Jejunum (tissue), 1 donor: ENCODE measurements around the genes BEX1, BEX2 and TCEAL1.

DNA sequence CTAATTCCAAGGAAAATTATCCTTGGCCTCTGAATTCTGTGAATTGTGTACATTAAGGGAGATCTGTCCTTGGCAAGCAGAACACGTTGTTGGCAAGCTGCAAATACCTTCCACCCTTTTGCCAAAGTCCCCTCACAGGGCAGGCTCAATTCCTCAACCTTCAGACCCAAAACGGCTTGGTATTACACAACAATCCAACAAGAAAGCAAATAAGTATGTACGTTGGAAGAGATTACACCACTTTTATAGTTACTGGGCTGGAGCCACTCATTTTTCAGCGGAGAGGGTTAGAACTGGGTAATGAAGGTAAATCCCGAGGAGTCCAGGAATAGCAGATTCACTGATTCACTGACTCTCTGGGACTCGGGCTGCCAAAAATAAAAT is 730 bp downstream of the TIMM8A start:
- PRO-cap = no peak

GRCh38 chrX:101412150-101413295 is 4.5 kb downstream of the HNRNPH2 start:
- PRO-cap = no peak

- PRO-cap = no peak
Observed at GRCh38 chrX:102154368-102154871, 1.4 kb downstream of the BEX5 start.

DNA sequence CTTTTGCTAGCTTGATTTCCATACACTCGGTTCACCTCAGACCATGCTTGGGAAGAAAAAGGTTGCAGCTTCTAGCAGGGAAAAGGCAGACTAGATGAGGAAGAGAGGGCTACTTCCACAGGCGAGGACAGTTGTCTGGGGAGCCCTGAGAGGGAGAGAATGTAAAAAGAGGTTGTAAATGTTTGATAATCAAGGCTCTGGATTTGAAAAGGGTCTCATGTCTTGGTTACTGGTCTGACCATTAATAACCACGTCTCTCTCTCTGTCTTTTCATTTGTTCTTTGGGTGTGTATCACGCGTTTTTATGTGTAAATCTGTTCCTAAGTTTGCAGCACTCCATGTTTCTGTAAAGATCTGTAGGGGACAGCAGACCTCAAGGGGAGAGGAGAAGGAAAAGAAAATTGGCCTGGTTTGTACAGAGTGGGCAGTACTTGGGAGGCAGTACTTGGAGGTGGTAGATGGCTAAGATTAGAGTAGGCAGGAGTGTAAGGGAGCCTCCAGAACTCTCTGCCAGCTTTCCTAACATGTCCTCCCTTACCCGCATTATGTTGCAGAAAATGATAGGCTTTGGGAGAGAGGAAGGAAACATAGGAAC is 781 bp downstream of the ARMCX5 start:
- PRO-cap = no peak

DNA sequence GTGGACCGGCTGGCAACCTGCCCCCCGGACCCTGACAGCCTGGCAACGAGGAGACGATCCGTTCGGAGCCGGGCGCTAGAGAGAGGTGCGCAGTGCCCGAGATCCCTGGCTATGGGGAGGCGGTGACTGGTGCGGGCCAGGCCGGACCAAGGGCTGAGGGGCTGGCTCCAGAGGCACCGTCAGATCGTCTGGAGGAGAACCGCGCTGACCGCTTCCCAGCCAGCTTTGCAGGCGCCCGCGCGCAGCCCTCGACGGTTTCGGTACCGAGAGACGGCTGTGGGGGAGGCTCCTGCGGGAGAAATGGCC is 319 bp downstream of the GPRASP1 start:
- PRO-cap = no peak

DNA sequence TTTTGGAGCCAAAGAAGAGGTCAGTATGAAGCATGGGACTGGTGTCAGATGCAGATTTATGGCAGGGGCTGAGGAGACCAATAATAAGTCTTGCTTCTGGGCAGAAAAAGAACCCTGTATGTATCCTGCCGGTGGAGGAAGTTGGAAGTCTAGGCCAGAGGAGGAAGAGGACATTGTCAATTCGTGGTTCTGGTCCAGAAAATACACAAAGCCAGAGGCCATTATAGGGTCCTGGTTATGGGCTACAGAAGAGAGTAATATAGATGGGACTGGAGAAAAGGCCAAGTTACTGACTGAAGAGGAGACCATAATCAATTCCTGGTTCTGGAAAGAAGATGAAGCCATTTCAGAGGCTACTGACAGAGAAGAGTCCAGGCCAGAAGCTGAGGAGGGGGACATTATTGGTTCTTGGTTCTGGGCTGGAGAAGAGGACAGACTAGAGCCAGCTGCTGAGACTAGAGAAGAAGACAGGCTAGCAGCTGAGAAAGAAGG is 4.6 kb downstream of the GPRASP1 start:
- PRO-cap = no peak

DNA sequence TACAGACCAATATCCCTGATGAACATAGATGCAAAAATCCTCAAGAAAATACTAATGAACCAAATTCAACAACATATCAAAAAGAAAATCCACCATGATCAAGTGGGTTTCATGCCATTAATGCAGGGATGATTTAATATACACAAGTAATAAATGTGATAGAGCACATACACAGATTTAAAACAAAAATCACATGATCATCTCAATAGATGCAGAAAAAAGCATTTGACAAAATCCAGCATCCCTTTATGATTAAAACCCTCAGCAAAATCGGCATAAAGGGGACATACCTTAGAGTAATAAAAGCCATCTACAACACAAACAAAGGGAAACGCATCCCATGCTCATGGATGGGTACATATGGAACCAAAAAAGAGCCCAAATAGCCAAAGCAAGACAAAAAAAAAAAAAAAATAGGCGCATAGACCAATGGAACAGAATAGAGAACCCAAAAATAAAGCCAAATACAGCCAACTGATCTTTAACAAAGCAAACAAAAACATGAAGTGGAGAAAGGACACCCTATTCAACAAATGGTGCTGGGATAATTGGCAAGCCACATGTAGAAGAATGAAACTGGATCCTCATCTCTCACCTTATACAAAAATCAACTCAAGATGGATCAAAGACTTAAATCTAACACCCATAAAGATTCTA is 22.1 kb upstream of the RAB40AL start:
- PRO-cap = no peak

DNA sequence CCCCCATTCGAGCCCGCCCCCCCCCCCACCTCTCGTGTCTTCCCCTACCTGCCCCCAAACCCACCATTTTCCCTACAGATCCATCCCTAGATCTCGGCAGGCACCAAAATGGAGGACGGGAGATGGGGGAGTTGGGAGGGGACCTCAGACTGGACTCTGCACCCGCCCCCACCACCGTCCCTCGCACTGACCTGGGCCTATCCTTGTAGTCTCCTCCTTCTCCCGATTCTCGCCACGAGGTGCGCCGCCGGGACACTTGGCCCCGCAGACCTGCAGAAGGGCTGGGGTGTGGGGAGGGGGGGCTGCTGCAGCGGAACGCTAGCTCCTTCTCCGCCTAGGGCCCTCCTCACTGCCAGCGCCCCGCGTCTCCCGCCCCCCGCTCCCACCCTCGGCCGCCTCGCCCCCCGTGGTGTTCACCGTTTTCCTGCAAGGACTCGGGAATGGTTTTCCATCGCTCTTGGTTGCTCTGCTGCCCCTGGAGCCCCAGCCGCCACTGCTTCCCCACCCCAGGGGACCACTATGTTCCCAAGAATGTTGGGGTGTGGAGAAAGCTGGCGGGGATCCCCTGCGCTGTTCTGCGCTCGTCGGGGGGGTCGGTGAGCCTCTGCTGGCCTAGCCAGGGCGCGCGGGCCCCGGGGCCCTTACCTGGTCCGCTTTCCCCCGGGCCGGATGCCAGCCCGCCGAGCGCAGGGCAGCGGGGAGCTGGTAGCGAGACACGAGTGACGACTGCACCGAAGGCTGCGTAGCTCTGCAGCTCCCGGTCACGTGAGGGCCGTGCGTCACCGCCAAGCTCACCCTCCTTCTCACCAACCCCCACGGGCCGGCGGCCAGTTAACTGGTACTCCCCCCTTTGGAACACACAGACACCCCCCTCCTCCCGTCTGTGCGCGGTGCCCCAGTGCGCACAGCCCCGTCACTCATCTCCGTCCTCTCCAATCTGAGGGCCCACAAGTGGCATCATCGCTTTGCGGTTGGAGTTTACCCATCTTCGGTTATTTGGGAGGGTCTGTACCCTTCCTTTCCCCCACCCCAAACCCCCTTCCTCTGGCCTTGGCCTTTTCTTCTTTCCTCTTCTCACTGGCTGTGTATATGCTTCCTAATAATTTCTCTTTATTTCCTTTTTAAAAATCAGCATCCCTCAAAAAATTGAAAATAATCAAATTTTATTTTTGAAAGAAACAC is at the start of gene BEX1:
Gene BEX1 (minus strand): TSS at position 721 of the 1,182 bp plus-strand sequence.
- PRO-cap = unidirectional peak, minus-strand start at position 721 of the sequence

DNA sequence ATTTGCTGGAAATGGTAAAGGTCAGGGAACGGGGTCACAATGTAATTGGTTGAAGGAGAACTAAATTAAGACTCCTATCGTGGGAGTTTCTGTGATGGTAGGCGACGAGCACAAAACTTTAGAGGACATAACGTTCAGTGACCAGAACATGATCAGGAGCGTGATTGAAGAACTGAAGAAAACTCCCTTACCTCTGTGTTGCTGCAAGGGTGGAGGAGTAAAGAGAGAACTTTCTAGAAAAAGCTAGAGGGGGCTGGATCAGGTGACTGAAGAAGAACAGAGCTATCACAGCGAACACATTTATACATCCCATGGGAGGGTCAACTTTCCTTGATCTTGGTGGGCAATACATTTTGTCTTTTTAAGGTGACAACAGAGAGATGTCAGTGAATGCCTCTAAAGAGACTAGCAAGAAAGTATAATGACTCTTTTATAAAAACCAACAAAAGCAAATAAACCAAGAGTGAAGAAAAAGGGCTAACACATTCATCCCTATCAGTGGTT is 3.8 kb downstream of the BEX4 start:
- PRO-cap = no peak

GRCh38 chrX:103275941-103276388 is 585 bp downstream of the TCEAL5 start:
- PRO-cap = no peak

GRCh38 chrX:103310686-103311419 is at the start of gene BEX2:
TSS of gene BEX2 (minus strand) at chrX:103310990.
- PRO-cap = unidirectional peak, minus-strand start at chrX:103310967

DNA sequence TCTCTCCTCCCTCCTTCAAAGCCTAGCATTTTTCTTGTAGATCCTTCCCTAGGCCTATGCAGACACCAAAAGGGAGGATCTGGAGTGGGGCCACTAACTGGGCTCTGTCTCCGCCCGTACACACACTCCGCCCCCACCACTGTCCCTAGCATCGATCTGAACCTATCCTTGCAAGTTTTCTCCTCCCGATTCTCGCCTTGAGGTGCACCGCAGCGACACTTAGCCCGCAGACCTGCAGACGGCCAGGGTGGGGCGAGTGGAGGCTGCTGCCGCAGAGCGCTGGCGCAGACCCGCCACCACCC is 8.3 kb upstream of the TCEAL9 start:
- PRO-cap = no peak

DNA sequence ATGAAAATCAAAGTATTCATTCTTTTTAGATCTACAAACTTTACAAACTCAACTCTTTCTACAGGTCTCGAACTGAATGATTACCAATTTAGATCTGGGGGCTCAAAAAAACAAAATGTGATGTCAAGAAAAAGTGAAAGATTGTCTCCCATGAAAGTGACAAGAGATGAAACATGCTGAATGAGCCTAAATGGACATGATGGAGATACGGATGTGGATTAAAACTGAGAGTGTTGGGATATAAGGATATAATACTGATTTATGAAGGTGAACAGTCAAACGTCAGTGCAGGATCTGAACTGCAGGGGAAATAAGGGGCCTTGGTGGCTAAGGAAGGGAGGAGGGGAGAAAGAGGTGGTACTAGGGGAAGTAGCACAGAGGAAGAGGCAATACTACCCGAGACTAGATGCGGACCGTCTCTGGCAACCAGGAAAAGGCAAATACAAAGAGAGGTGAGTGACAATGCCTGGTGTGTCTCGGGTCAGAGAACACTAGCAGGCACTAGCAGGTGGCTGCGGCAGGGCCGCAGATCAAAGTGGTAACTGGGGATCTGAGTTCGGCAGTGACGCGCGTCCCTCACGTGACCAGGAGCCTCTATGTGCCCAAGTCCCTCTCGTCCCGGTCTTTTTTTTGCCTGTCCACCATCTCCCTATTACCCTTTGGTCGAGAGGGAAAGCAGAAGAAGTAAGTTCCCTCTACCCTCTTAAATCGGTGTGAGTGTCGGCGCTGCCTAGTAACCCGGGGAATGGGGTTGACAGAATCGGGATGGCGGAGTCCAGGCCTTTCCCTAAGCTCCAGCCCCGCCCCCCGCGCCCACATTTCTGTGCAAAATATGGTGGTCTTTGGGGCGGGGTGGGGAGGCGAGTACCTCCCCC is at the start of gene TCEAL1:
Gene TCEAL1 (plus strand): TSS at position 634 of the 875 bp plus-strand sequence.
- PRO-cap = bidirectional peak, plus-strand start at position 587 of the sequence, minus-strand start at position 532 of the sequence

DNA sequence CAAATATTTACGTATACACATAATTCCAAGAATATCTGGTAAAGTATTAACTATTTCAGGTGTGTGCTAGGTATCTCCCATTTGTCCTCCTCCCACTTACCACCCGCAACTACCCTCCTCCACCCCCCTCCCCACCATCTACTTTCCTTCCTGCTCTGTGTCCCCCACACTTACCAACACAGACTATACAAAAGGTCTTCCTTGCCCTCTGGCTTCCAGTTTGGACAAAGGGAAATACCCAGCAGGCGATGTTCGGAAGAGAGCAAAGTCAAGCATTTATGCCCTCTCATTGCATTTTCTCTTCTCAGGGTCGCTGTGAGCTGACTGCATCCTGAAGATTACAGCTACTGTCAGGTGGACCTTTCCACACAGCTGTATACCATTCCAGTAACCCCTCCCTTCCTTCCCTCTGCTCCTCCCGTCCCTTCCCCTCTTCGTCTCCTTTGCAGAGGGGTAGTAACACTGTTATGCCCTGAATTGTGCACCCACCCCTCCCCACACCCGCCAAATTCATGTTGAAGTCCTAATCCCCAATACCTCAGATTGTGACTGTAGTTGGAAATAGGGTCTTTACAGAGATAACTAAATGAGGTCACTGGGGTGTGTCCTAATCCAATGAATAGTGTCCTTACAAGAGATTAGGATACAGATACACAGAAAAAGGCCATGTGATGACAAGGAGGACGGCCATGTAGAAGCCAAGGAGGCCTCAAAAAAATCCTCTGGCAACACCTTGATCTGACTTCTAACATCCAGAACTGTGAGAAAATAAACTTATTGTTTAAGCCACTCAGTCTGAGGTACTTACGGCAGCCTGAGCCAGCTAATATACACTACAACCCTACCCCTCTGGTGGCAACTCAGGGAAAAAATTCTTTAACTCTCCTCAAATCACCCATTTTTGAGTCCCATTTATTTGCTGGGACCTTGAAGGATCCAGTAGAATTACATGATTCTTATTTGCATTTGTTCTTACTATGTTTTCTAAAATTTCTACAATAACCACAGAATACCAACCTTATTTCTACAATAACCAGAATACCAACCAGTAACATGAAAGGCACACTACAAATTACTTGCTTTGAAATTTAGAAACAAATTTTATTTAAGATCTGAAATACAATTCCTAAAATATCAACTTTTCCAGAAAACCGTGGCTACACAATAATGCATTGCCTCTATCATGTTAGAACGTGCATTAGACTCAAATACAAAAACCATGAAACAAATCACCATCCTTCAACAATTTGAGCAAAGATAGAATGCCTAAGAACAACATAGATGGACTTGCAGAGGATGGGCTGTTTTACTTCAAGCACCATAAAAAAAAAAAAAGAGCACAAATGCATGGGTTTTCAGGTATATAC is 11.6 kb downstream of the MORF4L2 start:
- PRO-cap = no peak

DNA sequence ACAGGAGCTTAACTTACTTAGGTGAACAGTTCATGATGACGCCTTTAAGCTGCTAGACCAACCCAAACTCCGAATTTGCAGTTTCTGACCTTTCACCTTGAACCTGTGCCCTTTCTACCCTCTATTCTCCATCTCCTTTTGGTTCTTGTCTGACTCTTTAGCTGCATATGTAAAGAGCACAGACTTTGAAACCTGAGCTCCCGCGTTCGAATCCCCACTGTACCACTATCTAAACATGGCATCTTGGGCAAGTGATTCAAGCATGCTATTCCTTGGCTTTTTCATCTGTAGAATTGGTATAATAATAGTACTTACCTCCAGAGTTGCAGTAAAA is 398 bp upstream of the SLC25A53 start:
- PRO-cap = no peak

DNA sequence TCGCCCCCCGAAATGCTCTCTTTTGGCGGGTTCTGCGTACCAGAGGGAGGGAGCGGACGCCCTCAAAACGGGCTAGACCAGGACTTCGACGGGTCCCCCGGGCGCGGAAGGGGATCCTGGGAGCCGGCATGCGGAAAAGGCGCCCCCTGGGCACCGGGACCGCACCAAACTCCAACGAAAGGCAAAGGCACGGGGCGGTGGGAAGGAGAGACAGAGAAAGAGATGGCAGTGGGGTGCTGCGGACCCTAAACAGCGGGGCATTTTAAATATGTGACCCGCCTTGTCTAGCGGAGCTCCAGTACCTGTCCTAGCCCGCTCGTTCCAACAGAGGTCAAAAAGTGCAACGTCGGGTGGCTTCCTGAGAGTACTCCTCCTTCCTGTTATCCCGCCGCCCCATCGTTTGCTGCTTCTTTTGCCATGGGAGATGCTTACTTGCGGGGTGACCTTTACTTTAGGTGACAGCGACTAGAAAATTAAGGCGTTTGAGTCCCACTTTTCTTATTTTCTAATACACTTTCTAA is 642 bp downstream of the NRK start:
- PRO-cap = no peak

DNA sequence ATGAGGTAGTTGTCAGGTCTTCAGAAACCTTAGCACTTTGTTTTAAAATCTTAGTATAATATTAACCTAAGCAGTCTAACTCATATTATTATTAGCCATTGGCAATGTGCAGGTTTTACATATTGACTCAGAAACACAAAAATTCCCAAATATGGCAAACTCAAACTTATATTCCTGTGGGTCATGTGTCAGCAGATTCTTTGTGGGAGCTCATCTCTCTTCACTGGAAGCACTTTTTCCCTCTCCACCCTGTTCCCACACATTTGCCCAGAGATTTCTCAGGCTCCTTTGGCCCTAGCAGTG is 8.2 kb upstream of the PWWP3B start:
- PRO-cap = no peak

DNA sequence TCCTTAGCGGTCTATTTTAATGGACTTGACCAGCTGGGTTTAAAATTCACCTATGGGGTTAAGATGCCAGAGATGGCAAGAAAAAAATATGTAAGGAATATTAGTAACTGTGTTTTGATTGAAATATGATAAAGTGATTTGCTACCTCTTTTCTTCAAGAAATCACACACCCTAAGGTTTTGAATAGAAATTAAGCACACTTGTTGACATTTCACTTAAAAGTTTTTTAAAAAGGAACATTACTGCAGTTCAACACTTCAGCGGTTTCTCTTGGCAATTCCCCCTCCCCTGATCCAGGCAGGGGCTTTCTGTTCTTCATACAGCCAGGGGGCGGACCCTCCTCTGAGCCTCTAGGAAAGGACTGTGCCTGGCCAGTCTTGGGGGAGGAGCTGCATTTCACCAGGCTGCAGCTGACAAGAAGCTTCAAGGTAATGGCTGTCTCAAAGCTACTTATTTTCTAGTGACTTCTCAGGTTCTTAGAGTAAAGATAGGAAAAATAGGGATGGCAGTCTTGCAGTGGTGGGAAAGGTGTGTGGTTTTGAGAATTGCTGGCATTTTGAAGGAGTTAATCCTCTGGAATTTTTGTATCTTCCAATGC is 33.3 kb downstream of the PWWP3B start:
- PRO-cap = no peak

DNA sequence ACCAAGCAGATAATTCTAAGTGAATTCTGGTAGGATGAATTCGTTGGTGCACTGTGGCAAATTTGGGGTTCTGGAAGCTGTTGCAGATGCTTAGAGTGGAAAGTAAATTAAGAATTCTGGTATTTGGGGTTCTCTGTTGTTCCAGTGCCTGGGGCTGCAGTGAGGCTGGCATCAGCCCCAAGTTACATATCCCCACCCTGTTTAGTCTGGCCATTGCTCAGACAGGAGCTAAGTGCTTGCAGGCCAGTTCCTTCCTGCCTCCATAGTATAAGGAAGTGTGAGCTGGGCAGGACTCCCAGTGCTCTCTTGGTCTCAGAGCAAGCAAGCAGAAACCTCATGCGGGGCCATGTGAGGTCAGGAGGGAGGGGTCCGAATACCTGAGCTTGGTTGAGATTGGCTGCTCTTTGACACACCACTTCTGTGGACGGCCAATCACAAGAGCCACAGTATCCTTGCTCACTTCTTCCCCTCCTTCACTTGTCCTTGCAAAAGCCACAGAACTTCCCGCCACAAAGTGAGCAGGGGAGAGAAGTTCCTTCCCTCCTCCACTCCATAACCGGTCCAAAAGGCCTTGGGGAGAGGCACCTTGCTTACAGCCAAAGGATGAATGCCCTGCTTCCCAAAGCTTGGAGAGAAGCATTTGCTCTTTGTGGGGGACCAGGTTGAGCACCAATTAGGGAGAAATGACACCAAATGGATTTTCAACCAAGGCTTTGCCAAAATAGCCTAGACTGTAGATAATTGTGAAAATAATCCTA is 56.6 kb downstream of the PRPS1 start:
- PRO-cap = no peak

GRCh38 chrX:107728315-107729116 is 47.1 kb downstream of the TSC22D3 start:
- PRO-cap = no peak